SJCRH30 (cell line): ENCODE measurements around the gene FXYD4.

- RAMPAGE, long total RNA, result no peak
These were observed 690 bp downstream of the CCNY start for GRCh38 chr10:35336836-35337561.

DNA sequence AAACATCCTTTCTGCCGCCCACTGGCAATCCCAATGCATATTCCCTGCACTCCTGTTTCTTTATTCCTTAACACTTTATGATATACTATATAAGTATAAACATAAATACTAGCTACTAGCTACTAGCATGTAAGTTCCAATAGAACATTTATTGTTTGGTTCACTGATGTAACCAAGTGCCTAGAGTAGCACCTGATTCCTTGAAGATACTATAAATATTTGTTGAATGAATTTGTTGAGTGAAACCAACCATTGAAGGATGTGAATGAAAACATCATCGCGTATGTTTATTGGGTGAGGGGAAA, 5.0 kb downstream of the CCNY start:
- RAMPAGE, long total RNA, result no peak

DNA sequence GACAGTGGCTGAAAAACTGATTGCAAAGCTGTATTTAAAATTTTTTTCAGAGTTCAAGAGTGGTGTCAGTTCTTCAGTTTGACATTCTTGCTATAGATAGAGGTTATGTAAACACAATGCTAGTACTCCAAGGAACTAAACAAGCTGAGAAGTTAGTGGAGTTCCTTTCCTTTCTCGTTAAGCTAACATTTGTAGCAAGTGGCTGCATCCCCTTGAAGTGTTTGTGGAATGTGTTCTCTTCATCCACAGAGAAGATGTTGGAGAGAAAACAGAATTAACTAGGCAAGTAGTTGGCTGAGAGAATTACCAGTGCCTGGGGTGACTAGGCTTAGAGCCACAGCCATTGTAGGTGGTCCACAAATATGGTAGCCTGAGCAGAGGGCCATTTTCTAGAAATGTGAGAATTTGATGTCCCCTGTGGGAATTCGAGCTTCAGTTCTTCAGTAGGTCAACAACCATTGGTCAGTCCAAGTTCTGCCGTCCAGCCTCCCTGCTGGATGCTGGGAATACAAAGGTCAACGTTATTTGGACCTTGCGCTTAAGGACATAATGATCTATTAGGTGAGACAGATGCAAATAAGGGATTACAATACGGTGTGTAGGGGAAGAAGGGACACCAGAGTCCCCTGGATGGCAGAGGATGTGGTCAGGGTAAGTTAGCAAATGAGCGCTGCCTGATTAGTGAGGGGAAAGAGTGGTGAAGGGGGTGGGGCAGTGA, 16.0 kb downstream of the CCNY start:
- RAMPAGE, long total RNA, result no peak

DNA sequence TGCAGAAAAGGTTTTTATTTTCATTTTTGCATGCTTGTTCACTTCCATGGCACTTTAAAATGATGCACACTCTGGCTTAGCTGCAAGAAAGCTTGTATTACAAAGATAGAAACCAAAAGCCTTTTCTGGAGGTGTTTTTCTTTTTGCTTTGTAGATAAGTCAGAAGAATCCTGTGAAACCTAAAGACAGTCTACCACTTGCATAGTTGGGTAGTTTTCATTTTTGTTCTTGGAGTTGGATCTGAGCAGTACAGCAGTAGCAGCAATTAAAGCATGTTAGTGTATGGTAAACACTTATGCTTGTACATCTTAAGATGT, 19.7 kb downstream of the CCNY start:
- RAMPAGE, long total RNA, result no peak

GRCh38 chr10:35368837-35369593, 32.7 kb downstream of the CCNY start:
- RAMPAGE, long total RNA, result no peak

DNA sequence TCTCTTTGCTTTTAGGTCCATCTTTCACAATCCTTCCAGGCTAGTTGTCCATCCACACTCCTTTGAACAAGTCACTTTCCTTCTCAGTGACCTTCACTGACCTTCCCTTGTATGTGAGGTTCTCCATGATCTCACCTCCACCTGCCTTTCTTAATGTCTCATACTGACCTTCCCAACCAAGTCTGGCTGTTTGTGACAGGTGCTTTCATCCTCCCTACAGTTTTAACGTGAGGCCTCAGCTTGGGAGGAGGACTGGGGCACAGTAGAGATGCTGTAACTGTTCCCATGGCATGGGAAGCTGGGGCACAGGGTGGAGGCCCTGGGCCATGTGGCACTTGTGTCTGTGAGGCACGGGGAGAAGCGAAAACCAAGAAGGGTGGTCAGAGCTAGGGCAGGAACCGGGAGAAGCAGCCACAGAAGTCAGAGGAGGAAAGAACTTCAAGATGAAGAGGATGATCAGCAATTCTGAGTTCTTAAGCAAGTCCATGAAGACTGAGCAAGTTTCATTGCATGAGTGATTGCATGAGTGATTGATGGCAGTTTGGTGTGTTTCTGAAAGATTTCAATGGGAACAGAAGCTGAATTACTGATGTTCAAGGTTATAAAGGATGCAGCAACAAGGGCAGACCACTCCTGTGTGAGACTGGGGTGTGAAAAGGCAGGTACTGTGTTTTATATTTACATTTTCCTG, 35.2 kb downstream of the CCNY start:
- RAMPAGE, long total RNA, result no peak

- RAMPAGE, long total RNA, result no peak
These were observed 75.6 kb downstream of the CCNY start for GRCh38 chr10:35411855-35412375.

DNA sequence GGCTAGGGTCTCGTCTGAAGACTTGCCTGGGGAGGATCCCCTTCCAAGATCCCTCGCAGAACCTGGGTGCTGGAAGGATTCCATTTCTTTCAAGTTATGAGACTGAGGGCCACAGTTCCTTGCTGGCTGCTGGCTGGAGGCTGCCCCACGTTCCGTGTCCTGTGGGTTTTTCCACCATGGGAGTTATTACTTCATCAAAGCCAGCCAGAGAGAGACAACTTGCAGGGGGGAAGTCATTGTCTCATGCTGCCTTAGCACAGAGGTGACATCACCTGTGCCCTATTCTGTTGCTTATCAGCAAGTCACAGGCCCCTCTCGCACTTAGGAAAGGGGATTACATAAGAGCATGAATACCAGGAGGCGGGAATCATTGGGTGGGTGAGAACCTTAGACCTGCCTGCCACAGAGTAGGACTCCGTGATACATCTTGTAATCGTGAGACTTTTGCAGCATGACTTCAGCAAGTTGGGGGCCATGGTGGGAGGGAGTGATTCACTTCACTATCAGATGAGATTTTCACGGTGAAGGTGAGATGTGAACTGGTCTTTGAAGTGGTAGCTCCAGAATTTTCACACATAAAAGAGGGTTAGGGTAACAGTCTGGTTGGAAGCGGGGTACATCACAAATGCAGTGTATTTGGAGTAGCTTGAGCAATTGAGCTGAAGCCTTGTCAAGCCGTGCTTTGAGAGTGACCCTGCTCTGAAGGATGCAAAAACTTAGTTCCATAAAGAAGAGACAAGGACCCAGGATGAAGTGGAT, 78.1 kb downstream of the CCNY start:
- RAMPAGE, long total RNA, result no peak

- RAMPAGE, long total RNA, result no peak
These were observed 636.9 kb upstream of the FZD8 start for GRCh38 chr10:36278935-36279403.

- RAMPAGE, long total RNA, result no peak
These were observed 391.5 kb upstream of the ANKRD30A start for GRCh38 chr10:36733909-36734268.

- RAMPAGE, long total RNA, result no peak
These were observed 28.8 kb downstream of the ZNF37A start for GRCh38 chr10:38122846-38123519.

GRCh38 chr10:42537970-42538577, 100.3 kb downstream of the ZNF33B start:
- RAMPAGE, long total RNA, result no peak

GRCh38 chr10:42644902-42645505, 6.6 kb upstream of the ZNF33B start:
- RAMPAGE, long total RNA, result no peak

DNA sequence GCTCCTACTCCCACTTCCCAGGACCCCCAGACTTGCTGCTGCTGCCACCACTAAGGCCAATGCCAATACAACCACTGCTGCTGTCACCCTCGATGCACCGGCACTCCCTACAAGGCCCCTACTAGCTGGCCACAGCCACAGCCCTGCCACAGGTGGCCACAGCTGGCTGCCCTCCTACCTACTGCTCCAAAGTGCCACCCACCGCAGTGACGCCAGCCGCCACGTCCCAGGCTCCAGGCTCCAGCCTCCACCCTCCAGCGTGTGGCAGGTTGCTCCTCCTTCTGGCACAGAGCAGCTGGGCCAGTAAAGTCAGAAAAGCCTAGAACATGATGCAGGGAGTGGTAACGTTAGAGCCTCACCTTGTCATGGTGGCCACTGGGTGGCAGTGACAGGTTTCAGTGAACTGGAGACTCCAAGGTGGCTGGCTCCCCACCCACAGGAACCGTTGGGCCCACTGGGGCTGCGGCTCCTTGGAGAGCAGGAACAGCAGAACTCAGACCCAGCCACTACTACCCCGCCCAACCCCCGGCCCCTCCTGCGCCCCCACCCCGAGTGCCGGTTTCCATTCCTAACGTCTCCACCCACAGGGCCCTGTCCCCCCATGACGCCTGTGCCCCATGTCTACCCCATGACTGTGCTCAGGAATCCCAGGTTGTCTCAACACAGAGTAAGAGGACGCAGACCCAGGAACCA, 52.1 kb upstream of the ZNF33B start:
- RAMPAGE, long total RNA, result no peak

GRCh38 chr10:42933774-42934424, 143.0 kb upstream of the RET start:
- RAMPAGE, long total RNA, result no peak

- RAMPAGE, long total RNA, result no peak
These were observed 23.1 kb upstream of the RET start for GRCh38 chr10:43053837-43054154.

DNA sequence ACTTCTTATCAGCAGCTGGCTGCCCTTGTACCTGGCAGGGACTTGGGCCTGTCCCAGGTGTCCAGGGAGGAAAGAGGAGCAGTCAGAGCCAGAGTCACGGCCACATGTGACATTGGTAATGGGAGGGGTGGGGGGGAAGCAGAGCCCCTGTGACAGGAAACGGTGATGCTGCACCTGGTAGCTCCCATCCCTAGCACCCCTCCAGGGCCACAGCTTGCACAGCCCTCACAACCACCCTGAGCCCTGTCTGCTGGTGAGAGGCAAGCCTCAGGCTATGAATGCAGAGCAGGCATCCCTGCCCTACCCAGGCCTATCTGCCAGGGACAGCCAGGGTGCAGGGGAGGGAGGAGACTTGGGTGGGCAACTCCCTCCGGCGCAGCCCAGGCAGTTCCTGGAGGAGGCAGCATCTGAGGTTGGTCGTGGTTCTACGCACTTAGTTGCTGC, 24.3 kb downstream of the RET start:
- RAMPAGE, long total RNA, result no peak

- RAMPAGE, long total RNA, result no peak
These were observed 48.2 kb upstream of the RASGEF1A start for GRCh38 chr10:43315048-43315579.

- RAMPAGE, long total RNA, result no peak
These were observed at the start of gene FXYD4 for GRCh38 chr10:43371334-43371939. FXYD4 (plus strand) TSS chr10:43371636.

DNA sequence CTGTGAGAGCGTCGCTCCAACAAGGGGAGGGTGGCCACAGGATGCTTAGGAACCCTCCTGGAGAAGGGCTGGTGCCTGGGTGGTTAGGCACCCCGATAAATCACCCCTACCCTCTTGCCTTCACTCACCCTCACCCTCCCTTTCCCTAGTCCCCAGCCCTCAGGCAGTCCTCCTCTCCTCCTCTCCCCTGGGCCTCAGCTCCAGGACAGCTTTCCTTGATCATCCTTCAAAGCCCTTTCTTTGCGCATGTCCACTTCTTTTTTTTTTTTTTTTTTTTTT, 3.3 kb downstream of the FXYD4 start:
- RAMPAGE, long total RNA, result no peak